Fallopian tube (tissue), 1 donor: ENCODE measurements around the gene DNASE1L3.

GRCh38 chr3:58210717-58211569 lies at the start of gene DNASE1L3:
TSS of gene DNASE1L3 (minus strand) at chr3:58210972.
- PRO-cap, result no peak

DNA sequence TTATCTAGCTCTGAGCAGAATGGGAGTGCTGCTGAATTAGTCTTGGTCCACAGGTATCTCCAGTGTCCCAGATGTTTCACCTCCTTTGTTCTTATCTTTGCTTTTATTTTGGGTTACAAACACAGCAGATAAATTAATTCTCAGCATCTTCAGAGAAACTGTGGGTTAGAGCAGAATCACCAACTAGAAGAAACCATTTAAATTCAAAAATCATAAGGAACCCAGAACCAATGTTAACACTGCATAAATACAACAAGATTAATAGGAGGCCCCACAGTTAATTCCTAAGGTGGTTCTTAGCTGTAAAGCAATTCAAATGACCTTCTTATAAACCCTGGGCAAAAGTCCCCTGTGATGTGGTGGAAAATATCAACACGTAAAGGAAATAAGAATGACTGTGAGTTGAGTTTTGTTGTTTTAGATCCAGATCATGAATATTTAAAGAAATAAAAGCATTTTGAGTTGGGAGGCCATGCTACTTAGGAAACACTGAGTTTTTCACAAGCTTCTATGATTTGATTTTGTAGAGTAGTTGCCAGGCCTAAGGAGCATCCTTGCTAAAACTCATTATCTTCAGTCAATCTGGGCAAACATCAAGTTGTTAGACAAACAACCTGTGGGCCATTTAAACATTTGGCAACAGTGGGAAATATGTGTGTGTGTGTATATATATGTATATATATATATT lies 8.3 kb upstream of the PXK start:
- PRO-cap, result no peak

- PRO-cap, result no peak
These were observed 11.0 kb downstream of the PDHB start for GRCh38 chr3:58422543-58423110.

GRCh38 chr3:58424345-58425174 lies 9.1 kb downstream of the PDHB start:
- PRO-cap, result no peak

DNA sequence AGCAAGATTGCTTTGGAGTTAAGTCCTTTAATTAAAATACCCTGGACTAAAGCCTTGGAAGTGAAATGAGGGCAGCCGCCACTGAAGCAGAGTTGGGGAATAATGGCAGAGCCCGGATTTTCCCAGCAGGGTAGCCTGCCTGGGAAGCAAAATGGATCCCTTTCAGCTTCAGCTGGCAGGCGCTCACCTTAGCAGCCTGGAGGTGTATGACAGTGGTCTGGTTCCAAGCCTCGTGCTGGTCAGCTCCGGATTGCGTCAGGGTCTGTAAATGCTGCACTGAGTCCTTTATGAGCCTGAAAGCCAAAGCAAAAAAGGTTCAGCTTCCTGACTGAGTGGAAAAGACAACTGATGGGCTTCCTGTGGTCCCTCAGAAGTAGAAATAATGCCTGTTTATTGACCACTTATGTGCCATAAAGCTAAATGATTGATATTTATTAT lies 14.7 kb downstream of the ACOX2 start:
- PRO-cap, result no peak

- PRO-cap, result no peak
These were observed 9.6 kb upstream of the FAM107A start for GRCh38 chr3:58586777-58587294.

GRCh38 chr3:58617109-58617889 lies 40.1 kb upstream of the FAM107A start:
- PRO-cap, result unidirectional peak, minus-strand start at chr3:58617546

DNA sequence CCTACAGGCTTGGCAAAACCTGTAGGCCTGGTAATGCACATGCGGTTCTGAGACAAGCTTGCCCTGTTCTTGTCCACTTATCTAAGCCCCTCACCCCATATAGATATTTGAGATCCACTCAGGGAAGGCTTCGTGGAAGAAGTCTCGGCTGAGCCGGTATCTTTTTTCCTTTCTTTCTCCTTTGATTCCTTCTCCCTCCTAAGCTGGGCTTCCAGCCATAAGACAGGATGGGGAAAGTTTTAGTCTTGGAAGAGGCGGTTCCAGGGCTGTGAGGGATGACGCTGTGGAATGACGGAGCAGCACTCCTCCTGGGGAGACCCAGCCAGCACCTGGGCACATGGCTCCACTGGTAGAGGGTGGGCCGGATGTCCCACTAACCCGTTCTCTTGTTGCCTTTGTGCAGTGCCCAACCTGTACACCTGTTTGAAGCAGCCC lies 43.2 kb upstream of the FAM107A start:
- PRO-cap, result no peak

- PRO-cap, result no peak
These were observed 4.7 kb upstream of the FAM3D start for GRCh38 chr3:58671226-58671689.

GRCh38 chr3:58682836-58683446 lies 16.4 kb upstream of the FAM3D start:
- PRO-cap, result no peak

DNA sequence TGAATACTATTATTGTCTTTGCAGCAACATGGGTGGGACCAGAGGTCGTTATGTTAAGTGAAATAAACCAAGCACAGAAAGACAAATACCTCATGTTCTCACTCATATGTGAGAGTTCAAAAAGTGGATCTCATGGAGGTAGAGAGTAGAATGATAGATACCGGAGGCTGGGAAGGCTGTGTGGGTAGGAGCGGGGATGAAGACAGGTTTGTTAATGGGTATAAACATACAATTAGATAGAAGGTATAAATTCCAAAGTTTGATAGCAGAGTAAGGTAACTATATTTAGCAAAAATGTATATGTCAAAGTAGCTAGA lies 118.5 kb upstream of the FAM3D start:
- PRO-cap, result no peak

GRCh38 chr3:59360232-59360789 lies 310.5 kb upstream of the CFAP20DC start:
- PRO-cap, result no peak

GRCh38 chr3:59385227-59385442 lies 335.3 kb upstream of the CFAP20DC start:
- PRO-cap, result unidirectional peak, plus-strand start at chr3:59385387

- PRO-cap, result no peak
These were observed 376.2 kb upstream of the CFAP20DC start for GRCh38 chr3:59426035-59426469.

- PRO-cap, result no peak
These were observed 402.6 kb upstream of the CFAP20DC start for GRCh38 chr3:59452422-59452811.

DNA sequence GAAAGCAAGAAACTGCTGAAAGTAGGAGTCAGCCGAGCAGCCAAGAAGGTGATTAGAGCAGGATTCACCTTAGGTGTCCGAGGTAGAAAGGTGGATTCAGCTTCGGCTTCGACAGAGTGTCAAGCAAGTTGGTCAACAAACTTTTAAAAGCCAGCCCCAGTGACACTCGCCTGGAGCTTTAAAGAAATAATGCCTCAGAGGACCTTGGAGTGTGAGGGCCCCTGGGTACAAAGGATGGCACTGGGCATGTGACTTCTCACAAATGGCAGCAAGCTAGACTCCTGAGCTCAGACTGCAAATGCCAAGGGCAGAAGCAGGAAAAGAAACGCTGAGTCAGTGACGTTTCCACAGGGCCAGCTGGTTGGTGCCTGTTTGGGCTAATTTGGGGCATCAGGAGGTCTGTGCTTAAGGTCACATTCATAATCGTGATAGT lies 556.6 kb upstream of the CFAP20DC start:
- PRO-cap, result no peak

GRCh38 chr3:59758954-59759418 lies 709.2 kb upstream of the CFAP20DC start:
- PRO-cap, result no peak

DNA sequence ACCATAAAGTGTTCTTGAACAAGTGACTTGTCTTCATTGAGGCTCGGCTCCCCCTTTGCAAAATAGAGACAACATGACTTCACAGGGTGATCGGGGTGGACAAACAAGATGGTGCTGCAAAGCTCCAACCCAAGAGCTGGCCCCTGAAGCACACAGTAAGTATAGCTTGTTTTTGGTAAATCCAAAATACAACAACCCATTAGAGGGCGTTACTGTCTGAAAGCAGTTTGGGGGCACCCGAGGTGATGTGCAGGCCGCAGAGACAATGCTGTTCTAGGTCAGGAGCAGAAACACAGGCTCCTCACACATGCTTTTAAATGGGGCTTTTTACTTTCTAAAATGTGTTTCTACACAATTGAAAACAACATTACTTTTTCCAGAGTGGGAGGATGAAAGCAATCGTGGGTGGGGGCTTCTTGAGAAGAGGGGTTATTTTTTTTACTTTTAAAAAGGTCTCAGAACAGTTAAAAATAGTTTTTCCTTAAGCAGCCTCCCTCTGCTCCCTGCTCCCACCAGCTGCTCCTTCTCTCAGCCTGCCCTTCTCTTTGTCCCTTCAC lies 1029.2 kb upstream of the CFAP20DC start:
- PRO-cap, result no peak

- PRO-cap, result no peak
These were observed 491.2 kb downstream of the FHIT start for GRCh38 chr3:60759974-60760463.

GRCh38 chr3:60964018-60964545 lies 287.2 kb downstream of the FHIT start:
- PRO-cap, result no peak